ENCODE results near the genes TRDMT1, HACD1 and STAM.

GRCh38 chr10:17200391-17200782 lies 1.1 kb downstream of the TRDMT1 start:
- PRO-cap: no peak

DNA sequence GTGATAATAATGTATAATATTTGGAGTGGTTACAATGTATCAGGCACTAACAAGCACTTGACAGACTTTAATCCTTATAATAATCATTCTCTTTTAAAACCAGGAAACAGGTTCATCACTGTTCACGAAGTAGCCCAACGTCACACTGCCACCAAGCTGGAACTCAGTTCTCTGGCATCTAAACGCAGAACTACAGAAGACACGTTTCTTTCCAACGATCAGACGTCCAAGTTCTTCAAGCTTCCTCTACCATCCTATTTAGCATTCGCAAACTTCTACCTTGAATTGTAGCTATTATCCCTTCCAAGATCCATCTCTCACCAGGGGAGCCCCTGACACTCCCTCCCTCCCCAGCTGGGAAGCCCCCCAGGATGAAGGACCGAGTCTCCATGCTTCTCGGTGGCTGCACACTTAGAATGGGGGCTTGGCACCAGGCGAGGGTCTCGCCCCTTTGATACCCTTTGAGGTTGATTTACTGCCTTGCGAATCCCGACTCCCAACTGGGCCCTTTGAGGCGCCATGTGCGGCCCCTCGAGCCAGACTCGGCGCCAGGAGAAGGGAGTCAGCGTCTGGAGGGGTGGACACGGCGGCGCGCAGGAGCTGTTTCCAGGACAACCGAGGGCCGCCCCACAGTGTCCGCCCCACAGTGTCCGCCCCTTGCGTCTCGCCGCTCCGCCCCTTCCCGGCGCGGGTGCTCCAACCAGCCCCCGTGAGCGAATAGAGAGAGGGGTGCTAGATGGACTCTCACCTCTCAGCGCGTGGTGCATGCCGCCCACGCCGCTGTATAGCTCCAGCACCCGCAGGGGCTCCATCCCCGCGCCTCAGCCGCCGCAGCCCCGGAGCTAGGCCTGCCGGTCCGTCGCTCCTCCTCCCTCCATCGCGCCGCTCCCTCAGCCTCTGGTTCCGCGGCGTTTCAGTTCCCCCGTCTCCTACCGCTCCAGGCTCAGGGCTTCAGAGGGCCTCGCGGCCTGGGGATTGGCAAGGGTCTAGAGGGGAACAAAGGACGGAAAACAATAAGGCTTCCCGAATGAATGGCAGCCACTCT lies at the start of gene TRDMT1:
TRDMT1 (minus strand) TSS at position 850 of the 1,045 bp plus-strand sequence.
- PRO-cap: bidirectional peak, plus-strand start at position 703 of the sequence, minus-strand start at position 529 of the sequence

DNA sequence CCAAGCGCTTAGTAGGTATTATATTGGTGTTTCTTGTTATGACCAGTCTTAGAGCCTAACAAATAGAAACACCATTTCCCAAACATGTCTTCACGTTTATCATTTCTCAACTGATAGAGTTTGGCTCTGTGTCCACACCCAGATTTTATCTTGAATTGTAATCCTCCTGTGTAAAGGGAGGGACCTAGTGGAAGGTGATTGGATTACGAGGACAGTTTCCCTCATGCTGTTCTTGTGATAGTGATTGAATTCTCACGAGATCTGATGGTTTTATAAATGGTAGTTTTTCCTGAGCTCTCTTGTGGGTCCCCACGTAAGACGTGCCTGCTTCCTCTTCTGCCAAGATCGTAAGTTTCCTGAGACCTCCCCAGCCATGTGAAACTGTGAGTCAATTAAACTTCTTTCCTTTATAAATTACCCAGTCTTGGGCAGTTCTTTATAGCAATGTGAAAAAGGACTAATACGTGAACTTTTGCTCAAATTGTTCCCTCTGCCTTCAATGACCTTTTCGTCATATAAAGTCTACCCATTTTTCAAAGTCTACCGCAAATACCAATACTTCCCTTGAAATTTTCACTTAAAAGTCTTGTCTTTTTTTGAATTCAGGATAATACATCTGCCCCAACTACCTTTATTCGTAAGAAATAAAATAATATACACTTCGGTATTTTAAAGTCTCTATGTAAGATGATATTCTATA lies 19.3 kb upstream of the ST8SIA6 start:
- PRO-cap: no peak

DNA sequence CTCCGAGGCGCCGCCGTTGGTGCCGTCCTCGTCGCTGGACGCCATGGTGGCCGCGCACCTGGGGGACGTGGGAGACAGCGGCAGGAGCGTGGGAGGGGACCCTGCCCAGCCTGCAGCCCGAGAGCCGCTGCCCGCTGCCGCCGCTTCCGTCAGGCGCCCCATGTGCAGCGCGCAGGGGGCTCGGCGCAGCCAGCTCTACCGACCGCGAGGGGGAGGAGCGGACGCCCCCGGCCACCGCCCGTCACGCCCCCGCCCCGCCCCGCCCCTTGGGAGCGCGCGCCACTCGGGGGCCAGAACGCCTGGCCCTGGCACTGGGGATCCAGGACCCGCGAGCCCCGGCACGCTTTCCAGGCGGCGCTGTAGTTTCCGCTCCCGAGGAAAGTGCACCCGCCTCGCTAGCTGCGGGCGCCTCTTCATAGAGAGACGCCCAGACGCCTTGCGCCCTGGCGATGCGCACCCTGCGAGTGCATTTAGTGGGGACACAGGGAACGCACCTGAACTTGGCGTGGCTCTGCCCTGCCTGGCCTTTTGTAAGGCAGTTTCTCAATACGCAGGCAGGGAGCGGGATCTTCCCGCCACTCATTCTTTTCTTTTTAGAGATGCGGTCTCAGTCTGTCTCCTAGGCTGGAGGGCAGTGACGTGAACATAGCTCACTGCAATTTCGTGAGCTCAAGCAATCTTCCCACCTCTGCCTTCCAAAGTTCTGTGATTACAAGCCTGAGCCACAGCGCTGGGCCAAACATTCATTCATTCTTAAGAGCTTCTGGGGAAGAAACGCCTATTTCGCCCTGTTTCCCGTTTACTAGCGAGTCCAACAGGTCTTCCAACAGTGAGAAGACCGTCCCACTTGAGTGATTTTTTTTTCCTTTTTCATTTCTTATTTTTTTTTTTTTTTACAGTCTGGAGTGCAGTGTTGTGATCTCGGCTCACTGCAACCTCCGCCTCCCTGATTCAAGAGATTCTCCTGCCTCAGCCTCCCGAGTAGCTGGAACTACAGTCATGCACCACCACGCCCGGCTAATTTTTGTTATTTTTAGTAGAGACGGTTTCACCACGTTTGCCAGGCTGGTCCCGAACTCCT lies at the start of gene HACD1:
HACD1 (minus strand) TSS at position 197 of the 1,081 bp plus-strand sequence.
- PRO-cap: unidirectional peak, minus-strand start at position 166 of the sequence; unidirectional peak, minus-strand start at position 197 of the sequence

GRCh38 chr10:17643292-17644034 lies 488 bp upstream of the STAM start:
- PRO-cap: bidirectional peak, plus-strand start at chr10:17644182, minus-strand start at chr10:17643900

DNA sequence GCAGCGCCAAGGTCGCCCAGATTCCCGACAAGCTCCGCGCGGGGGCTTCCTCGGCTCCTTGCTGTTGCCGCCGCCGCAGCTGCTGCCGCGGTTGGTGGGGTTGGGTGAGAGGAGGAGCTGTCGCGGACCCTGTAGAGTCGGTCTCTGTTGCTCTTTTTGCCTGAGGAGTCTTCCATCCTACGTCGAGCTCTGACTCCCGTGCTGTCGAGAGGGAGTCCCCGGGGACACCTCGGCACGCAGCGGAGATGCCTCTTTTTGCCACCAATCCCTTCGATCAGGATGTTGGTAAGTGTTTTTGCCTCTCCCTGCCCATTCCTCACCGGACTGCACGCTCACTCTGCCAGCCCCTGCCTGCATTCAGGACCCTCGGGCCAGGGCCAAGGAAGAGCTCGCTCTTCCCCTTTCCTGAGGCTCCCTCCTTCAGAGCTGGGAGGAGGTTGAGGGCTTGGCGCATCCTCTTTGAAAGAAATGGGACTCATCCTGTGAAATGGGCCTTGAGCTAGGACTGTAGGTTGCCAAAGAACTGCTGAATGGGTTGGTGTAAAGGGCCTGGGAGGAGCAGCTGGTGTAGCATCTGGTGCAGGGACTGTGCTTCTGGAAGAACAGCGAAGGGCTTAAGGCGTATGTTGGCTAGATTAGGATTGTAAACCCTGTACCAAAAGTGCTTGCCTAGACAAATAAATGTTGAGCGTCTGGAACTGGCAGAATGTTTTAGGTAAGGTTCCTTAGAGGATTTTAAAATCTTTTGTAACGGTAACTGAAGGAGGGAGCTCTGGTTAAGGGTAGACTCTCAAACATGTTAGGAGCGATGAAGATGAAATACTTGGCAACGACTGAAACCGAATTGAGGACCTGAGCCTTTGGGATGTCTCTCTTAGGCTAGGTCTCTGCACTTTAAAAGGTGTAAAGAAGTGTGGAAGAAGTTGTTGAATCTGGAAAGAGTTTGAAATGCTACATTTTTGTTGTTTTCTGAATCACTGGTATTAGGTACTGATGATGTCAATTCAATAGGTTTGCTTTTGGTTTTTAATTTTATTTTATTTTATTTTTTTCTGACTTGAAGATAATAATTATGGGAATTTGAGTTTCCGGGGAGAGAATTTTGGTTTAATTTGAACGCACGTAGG lies at the start of gene STAM:
STAM (plus strand) TSS at position 57 of the 1,127 bp plus-strand sequence.
- PRO-cap: bidirectional peak, plus-strand start at position 88 of the sequence, minus-strand start outside the sequence

DNA sequence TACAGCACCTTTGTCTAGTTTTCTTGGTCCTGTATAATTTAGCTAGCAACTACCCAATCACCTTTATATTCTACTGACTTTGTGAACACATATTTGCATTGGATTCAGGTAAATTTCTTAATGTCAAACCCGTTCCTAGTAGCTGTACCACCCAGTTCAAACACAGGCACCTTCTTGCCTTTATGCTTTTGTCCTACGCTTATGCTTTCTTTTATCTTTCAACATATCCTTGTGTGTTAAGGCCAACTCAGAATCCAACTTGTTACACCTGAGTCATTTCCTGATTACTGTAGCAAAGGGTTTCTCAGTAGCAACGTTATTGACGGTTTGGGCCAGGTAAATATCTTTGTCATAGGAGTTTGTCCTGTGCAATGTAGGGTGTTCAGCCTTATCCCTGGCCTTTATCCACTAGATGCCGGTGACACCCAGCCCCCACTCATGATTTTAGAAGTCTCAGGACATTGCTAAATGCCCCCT lies 2.0 kb downstream of the STAM start:
- PRO-cap: no peak

GRCh38 chr10:17667476-17668181 lies 23.7 kb downstream of the STAM start:
- PRO-cap: no peak

DNA sequence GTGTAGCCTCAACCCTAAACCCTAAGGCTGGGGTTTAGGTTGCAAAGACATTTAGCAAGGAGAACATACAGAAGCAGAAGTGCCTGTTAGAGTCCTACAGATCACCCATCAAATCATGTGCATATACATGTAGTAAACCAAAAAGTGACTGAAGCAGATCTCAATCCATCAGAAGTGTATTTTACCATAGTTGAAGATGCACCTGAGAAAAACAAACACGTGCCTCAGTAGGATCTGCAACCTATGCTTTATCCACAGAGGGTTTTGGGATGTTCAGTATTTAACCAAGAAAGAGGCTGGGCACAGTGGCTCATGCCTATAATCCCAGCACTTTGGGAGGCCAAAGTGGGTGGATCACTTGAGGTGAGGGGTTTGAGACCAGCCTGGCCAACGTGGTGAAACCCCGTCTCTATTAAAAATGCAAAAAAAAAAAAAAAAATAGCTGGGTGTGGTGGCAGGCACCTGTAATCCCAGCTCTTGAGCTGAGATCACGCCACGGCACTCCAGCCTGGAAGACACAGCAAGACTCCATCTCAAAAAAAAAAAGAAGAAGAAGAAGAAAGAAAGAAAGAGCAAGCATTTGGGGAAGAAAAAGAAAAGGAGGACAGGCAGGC lies 36.9 kb downstream of the CACNB2 start:
- PRO-cap: no peak

GRCh38 chr10:18187690-18188084 lies 47.5 kb downstream of the CACNB2 start:
- PRO-cap: no peak

GRCh38 chr10:18190243-18191173 lies 50.3 kb downstream of the CACNB2 start:
- PRO-cap: no peak

- PRO-cap: no peak
Observed at GRCh38 chr10:18563735-18564758, 87.3 kb downstream of the NSUN6 start.

- PRO-cap: no peak
Observed at GRCh38 chr10:18570468-18570939, 80.9 kb downstream of the NSUN6 start.

DNA sequence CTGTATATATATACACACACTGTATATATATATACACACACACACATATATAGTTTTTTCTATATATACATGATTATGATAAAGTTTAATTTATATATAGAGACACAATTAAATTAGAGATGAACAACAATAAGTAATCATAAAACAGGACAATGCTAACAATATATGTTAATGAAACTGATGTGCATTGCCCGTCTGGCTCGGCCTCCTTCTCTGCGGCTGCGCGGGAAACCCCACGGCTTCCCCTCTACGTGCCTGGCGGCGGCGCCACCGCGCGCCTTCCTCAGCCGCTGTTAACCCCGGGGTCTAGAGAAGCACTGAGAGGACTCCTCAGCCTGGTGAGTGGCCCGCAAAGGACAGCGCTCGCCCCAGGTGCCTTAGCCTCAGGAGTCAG lies 50.8 kb downstream of the ARL5B start:
- PRO-cap: no peak

DNA sequence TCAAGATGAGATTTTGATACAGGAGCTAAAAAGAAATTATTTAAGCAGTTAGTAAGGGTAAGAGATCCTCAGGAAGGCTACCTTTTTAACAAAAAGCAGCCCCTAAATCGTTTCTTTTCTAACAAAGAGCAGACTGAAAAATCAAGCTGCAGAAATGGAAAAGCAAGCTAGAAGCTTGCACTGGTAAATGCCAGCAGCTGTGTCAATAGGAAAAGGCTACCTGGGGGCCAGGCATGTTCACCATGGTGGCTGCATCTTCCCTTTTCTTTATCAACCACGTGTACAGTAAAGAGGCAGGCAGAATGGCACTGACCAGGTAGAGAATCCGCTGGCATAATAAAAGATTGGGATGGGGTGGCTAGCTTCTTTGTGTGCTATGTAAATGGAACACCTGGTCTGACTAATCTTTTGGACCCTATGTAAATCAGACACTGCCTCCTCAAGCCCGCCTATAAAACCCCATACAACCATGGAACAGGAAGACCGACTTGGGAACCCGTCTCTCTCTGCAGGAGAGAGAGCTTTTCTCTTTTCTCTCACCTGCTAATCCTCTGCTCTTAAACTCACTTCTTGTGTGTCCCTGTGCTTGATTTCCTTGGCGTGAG lies 93.9 kb downstream of the ARL5B start:
- PRO-cap: no peak

DNA sequence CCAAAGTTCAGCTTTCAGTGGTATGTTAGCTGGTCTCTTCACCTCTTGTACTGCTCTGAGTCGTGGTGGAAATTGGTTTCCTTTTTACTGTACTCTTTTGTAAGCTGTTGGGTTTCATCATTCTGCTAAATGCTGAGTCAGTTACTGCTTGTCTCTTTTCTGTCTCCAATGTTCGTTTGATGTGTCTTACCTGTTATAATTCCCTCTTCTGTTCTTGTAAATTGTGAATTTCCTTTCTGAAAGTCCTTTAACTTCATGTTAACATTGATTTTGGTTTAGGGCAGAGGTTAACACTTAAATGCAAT lies 64.0 kb upstream of the MALRD1 start:
- PRO-cap: no peak

GRCh38 chr10:19835360-19836172 lies 19.3 kb downstream of the PLXDC2 start:
- PRO-cap: no peak

GRCh38 chr10:19872679-19873351 lies 56.6 kb downstream of the PLXDC2 start:
- PRO-cap: no peak

- PRO-cap: no peak
Observed at GRCh38 chr10:20096105-20096666, 280.0 kb downstream of the PLXDC2 start.

DNA sequence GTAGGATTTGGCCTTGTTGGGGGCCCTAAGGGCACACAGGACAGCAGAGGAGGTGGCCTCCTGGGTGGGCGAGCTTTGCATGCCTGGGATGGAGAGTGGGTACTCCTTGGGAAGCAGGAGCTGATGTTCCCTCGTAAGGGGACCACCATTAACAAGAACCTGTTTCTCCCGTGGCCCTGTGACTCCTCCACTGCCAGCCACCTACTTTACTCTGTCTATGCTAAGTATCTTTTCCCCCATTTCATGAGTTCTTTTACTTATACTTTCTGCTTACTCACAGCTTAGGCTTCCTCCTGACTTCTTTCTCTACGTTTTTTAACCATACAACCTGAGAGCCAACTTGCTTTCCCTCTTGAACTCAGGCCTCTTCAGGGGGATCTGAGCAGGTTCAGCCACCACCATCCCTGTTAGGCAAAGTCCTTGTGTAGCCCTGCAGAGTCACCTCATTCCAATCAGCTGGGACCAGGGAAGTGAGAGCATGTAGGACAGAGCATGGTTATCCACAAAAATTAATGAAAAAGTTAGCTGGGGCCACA lies 118.9 kb downstream of the NEBL start:
- PRO-cap: no peak

All from mesothelial cell of epicardium (in vitro differentiated cells).